Rectum (tissue), 1 donor: Measurements from ENCODE around the gene NUDT1.

DNA sequence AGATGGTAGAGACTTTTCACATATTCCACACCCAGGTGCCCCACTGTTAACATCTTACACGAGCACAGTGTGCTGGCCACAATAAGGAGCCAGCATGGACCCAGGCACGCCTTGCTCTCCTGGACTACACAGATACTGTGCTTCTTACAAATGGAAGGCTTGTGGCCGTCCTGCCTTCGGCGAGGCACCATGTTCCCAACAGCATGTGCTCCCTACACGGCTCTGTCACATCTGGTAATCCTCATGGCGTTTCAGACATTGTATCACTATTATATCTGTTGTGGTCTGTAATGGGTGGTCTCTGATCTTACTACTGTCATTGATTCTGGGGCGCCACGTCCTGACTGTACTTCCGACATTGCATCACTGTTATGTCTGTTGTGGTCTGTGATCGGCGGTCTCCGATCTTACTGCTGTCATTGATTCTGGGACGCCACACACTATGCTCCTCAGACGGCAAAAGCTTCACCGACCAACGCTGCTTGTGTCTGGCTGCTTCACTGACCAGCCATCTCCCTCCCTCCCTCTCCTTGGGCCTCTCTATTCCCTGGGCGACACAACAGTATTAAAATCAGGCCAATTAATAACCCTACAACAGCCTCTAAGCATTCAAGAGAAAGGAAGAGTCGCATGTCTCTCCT lies 195.4 kb downstream of the MAD1L1 start:
- PRO-cap = no peak

GRCh38 chr7:2225399-2225969 lies 7.3 kb downstream of the MAD1L1 start:
- PRO-cap = no peak

GRCh38 chr7:2231941-2232752 lies 598 bp downstream of the MAD1L1 start:
- PRO-cap = no peak

- PRO-cap = bidirectional peak, plus-strand start at chr7:2237536, minus-strand start at chr7:2237459
Observed at GRCh38 chr7:2237103-2237834, 4.5 kb upstream of the MAD1L1 start.

DNA sequence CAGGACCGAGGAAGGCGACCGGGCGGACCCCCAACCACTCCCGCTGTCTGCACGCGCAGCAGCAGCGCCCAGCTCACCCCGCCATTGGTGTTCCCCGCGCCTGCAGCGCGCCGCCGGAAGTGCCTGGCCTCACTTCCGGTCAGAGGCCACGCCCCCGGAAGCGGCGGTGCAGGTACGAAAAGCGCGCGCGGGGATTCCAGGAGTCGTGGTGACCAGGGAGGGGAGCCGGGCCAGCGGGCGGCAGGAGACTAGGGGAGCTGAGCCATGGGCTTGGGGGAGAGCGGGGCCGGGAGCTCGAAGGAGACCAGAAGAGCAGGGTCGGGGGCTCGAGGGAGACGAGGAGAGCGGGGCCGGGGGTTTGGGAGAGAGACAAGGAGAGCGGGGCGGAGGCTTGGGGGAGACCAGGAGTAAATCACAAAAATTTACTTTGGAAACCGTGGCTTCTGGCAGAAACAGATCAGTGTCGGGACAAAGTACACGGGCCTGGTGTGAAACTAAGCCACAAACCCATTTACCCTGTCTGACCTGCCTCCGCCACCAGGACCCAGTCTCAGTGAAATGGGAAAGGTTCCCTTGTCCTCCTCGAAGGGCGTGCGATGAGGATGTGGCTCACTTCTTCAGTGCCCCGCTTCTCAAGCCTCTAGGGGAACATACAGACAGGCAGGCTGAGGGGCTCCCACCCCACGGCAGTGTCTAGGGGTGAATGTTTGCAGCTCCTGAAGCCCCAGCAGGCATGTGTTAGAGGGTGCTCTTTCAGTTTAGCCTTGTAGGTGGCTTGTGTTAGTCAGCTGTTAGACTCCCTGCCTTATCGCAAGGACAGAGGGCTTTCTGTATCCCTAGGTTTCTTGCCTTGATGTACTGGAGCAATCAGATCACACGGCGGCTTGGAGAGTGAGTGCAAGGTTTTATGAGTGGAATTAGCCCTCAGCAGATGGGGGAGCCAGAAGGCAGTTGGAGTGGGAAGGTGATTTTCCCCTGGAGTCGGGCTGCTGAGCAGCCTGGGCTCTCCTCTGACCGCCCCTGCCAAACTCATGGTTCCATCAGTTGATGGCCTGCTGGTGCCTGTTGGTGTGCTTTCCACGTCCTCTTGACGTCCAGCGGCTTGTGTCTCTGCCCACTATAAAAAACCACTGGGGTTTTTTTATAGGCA lies at the start of gene NUDT1:
NUDT1 (plus strand) TSS at position 142 of the 1,150 bp plus-strand sequence.
- PRO-cap = bidirectional peak, plus-strand start at position 206 of the sequence, minus-strand start at position 86 of the sequence

DNA sequence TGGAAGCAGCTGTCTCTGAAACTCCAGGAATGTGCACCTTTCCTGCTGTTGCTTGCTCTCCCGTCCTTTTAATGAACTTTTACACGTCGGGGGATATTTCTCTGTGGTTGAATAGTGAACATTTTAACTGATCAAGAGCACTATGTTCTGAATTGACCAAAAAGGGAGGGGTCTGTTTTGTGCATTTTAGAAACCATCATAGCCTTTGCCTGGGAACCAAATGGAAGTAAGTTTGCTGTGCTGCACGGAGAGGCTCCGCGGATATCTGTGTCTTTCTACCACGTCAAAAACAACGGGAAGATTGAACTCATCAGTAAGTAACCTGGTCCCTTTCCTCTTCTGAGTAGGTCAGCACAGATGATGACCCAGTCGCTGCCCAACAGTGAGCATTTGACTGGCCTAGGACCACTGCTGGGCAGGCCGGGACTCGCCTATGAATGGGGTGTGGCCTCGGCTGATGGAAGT lies 17.9 kb downstream of the EIF3B start:
- PRO-cap = no peak

- PRO-cap = no peak
Observed at GRCh38 chr7:2378975-2379566, 24.3 kb upstream of the CHST12 start.

DNA sequence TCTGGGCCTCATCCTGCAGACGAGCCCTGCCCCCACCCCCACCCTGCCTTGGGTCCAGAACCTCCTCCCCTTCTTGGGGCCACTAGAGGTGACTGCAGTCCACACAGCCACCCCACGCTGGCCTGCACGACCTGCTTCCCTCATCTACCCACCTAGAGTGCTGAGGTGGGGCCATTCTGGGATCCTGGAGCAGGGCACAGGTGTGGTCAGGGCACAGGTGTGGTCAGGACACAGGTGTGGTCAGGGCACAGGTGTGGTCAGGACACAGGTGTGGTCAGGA lies 17.5 kb upstream of the GRIFIN start:
- PRO-cap = bidirectional peak, plus-strand start outside the sequence, minus-strand start at position 154 of the sequence

DNA sequence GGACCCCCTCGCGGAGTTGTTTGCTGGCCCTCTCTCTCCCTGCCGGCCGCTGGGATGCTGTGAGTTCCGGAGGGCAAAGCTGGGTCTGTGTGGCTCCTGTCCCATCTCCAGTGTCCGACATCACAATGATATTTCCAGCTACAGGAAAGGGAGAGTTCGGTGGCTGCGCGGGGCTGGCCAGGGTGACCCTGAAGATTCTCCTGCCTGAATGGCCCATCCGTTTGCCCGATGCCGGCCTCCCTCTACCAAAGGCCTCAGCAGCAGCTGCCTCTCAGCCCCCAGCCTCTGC lies 12.1 kb upstream of the LFNG start:
- PRO-cap = unidirectional peak, plus-strand start at position 158 of the sequence

DNA sequence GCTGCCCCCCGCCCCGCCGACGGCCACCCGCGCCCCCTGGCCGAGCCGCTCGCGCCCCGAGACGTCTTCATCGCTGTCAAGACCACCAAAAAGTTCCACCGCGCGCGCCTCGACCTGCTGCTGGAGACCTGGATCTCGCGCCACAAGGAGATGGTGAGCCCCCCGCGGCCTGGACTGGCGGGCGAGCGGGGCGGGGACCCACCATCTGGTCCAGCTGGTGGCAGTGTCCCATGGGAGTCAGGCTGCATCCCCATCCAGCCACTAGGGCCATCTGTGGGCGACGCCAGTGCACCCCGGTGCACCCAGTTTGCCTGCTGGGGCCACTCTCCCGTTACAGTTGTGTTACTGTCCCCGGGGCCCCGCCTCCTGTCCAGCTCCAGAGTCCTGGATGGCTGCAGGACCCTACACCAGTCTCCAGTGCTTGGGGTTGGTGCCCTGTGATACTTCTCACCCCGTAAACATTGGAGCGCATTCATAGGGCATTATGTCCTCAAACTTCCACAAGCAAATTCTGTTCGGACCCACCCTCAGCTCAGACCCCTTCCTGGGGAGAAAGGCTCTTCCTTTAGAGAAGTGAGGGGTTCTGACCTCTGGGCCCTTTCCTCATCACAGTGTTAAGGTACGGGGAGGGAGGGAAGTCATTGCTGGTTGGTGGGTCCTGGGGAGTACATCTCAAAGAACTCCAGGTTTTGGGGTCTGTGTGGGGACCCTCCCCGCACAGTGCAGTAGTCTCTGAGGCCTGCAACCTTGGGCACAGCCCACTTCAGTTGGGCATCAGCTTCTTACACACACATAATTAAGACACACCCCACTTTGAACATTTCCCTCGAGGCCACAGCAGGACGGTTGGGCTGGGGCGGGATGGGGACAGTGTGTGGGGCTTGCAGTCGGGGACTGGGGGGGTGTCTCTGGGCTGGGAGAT lies 828 bp downstream of the LFNG start:
- PRO-cap = bidirectional peak, plus-strand start at position 264 of the sequence, minus-strand start at position 273 of the sequence; bidirectional peak, plus-strand start at position 417 of the sequence, minus-strand start at position 309 of the sequence; bidirectional peak, plus-strand start at position 826 of the sequence, minus-strand start at position 749 of the sequence

- PRO-cap = no peak
Observed at GRCh38 chr7:2649035-2649775, 17.4 kb downstream of the TTYH3 start.

- PRO-cap = no peak
Observed at GRCh38 chr7:2724964-2725845, 37.2 kb downstream of the AMZ1 start.

DNA sequence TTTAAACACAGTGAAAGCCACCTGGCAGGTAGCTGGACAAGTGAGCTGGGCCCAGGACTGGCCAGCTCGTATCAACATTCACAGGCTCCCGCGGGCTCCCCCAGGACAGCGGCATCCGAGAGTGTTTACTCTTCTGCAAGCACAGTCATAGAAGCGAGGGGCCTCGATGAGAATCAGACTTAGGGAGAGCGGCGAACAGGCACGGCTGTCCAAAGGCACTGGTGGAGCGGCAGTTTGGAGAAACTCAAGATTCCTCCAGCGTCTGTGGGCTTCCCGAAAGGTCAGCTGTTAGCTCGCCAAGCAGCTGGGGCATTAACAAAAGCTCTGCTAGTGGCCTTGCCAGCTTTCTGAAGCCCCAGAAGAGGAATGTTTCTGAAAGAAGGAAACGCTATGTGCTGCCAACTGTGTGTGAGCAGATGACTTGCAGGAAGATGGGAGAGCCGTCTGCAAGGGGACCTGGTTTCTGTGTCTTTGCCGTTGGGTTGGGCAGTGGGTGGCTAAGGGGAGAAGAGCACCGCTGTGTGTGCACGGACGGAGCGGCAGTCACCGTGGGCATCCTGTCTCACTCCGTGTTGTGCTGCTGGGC lies 41.9 kb downstream of the AMZ1 start:
- PRO-cap = unidirectional peak, plus-strand start at position 176 of the sequence; unidirectional peak, minus-strand start at position 220 of the sequence; unidirectional peak, minus-strand start at position 236 of the sequence; bidirectional peak, plus-strand start at position 489 of the sequence, minus-strand start at position 236 of the sequence

DNA sequence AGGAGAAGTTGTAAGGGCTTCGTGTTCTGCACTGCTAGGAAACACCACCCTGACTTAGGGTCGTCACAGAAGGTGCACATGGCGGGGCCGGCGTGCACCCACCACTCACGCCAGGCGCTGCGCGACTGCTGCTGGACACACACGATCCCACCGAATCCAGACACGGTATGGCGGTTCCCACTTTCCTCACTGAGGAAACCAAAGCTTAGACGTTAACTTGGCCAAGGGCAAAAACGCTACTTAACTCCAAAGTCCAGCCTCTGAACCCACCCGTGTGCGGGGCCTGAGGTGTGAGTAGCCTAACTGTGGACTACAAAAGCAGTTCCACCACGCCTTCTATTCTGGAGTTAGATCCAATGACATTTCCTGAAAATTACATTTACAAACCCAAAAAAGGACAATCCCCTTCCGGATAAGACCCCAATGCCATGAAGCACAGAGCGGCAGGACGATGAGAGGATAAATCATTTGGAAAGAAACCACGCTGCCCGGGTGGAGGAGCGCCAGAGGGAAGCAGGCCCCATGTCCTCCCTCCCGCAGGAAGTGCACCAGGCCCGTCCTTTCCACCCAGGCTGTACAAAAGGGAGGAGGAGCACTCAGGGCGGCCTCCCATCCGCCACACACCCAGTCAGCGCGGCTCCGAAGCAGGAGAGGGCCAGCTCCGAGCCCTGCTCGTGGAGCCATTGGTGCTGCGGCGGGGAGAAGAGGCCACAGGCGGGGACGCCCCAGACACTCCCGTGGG lies 74.4 kb downstream of the AMZ1 start:
- PRO-cap = bidirectional peak, plus-strand start at position 686 of the sequence, minus-strand start at position 545 of the sequence

GRCh38 chr7:2811937-2812608 lies 32.0 kb downstream of the GNA12 start:
- PRO-cap = no peak

GRCh38 chr7:2944366-2944653 lies 99.4 kb downstream of the CARD11 start:
- PRO-cap = no peak

GRCh38 chr7:2979004-2979902 lies 64.4 kb downstream of the CARD11 start:
- PRO-cap = no peak

DNA sequence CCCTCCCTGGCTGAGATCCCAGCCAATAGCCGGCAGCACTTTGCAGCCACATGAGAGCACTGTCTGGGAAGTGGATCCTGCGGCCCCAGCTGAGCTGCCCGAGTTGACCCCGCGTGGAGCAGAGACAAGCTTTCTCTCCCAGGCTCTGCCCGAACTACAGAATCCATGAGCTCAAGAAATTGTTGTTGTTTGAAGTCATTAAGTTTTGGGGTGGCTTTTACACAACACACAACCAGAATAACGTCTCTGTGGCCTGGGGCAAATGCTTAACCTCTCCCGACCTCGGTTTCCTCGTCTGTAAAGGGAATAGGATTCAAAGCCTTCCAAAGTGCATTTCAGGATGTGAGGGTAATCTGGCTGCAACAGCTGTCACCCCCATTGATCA lies 44.9 kb downstream of the CARD11 start:
- PRO-cap = no peak

GRCh38 chr7:3092202-3092975 lies 48.7 kb upstream of the CARD11 start:
- PRO-cap = no peak

GRCh38 chr7:3159079-3159392 lies 115.4 kb upstream of the CARD11 start:
- PRO-cap = no peak